ENCODE measurements around a stretch of chr7.

- PRO-cap = no peak
Measured at GRCh38 chr7:77225465-77226188, 26.0 kb upstream of the FGL2 start.

DNA sequence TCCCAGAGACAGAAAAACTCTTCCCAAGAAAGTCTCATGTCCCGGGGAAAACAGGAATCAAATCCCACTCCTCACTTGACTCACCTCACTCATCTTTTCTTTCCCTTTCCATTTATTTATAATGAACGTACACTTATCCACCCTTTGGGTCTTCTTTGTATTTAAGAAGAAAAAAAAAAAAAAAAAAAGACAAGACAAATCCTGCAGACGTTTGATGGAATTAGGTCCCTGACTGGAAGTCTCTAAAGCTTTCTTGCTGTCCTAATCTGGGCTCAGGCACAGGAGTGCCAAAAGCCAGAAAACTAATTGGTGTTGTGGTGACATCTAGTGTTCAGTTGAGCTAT lies 84.5 kb downstream of the GSAP start:
- PRO-cap = no peak

DNA sequence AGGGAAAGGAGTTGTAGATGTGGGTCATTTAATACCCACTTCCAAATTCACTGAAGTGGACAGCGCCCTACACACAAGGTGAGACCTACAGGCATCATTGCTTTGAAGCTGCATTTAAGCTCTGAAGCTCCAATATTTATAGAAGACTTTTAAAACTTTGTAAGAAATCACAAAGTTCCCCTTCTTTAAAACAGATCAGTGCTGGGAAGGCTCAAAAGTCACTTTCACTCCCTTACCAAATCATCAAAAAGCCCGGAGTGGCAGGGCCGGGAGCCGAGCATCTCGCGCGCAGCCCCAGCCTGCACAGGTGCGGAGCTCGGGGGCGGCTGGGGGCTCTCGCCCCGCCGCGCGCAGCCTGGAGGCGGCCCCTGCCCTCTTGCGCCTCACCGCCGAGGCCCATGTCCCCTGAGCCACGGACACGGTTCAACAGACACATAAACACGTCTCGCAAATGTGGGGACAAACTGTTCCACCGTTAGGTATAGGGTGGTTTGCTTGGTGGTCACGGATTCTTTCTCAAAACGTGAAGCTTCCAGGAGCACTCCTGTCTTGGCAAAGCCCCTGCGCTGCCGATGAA lies 790 bp downstream of the GSAP start:
- PRO-cap = no peak

GRCh38 chr7:77420924-77421549 lies 4.9 kb upstream of the GSAP start:
- PRO-cap = no peak

DNA sequence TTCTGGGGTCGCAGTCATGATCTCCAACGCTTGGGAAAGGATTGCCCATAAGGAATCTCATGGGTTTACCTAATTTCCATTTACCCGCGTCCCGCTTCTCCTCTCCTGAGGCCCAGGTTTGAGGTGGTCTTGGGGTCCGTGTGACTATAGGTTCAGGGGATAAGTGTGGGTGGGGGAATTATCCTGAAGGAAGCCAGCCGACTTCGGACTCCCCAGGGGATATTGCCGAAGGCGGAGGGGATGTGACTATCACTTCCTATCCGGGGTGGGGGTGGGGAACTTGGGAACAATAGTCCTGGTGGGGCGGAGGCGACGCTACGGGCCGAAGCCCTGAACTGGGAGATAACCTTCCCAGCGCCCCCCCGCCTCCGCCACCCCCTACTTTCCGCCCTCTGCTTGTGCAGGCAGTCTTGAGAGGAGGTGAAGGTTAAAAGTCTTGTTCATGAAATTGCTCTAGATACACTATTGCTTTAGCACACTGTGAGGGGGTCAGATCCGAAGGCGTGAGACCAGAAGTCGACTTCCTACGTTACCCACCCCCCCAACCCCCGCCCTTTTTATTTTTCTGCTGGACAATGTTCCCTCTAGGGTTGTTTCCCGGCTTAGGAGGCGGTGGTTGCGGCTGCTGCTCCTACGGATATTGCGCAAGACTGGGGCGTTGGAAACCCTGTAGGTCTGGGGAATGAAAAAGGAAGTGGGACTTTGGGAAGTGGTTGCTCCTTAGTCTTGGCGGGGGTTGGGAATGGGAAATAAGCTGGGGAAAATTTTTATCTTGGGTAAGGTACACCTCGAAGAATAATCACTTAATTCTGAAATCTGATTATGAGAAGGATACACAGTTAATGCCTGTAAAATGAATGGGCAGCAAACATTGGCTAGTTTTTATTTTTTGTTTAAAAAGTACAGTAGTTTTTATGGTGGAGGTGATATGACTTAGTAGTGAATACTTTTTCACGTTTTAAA lies 1.4 kb downstream of the PTPN12 start:
- PRO-cap = bidirectional peak, plus-strand start at position 289 of the sequence, minus-strand start at position 221 of the sequence

GRCh38 chr7:77695584-77696389 lies 472 bp upstream of the RSBN1L start:
- PRO-cap = bidirectional peak, plus-strand start at chr7:77696467, minus-strand start at chr7:77696255

GRCh38 chr7:77727959-77728315 lies 31.7 kb downstream of the RSBN1L start:
- PRO-cap = no peak

GRCh38 chr7:77766299-77766889 lies 31.8 kb downstream of the TMEM60 start:
- PRO-cap = no peak

- PRO-cap = no peak
Measured at GRCh38 chr7:77796412-77796888, 1.8 kb downstream of the TMEM60 start.

GRCh38 chr7:77797920-77798282 lies 333 bp downstream of the TMEM60 start:
- PRO-cap = no peak

DNA sequence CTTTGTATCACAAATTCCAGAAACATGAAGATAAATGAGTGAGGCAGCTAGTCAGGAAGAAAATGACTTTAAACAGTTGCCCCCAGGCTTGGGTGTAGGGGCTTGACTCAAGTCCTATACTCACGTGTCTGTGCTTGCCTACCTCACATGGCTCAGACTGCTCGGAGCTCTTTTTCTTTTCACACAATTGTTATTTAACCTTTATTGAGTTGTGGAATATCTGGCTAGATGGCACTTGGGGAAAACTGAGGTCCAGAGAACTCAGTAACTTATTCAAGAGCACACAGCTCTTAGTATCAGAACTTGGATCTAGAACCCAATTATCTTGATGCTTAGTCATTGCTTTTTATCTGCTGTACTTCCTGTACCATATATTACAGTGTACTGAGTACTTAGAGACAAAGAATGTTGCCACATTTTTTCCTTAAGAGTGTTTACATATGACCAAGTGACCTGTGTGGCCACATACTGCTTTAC lies 36.2 kb upstream of the TMEM60 start:
- PRO-cap = no peak

DNA sequence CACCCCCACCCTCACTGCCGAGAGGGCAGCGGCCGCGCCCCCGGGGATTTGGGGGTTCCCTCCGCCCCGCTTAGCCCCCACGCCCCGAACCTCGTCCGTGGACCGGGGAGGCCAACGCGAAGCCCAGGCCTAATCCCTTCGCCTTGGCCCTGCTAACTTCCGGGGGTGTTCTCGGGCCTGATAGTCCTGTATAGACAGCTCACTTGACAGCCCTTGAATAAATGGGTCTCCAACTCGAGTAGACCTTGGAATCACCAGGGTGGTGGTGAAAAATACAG lies 221.8 kb upstream of the TMEM60 start:
- PRO-cap = no peak

GRCh38 chr7:78489577-78490220 lies 691.5 kb upstream of the TMEM60 start:
- PRO-cap = no peak

DNA sequence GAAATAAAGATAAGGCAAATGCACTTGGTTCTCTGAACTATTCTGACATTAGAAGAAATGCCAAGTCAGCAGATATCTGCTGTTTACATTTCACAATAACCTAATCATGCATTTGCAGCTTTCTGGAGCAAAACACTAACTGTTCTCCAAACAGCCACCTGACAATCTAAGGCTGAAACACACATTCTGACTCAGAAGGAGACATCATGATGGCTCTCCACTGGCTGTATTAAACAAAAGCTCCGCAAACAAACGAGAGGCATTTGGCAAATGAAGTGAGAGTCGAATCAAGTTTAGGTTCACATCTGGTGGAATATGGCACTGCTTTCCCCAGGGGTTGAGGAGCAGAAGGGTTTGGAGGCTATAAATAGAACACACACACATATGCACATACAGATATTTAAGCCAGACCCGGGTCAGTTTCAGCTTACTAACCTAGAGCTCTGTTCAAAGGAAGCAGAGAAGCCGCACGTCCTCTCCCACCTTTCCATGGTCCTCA lies 683.0 kb downstream of the MAGI2 start:
- PRO-cap = no peak

DNA sequence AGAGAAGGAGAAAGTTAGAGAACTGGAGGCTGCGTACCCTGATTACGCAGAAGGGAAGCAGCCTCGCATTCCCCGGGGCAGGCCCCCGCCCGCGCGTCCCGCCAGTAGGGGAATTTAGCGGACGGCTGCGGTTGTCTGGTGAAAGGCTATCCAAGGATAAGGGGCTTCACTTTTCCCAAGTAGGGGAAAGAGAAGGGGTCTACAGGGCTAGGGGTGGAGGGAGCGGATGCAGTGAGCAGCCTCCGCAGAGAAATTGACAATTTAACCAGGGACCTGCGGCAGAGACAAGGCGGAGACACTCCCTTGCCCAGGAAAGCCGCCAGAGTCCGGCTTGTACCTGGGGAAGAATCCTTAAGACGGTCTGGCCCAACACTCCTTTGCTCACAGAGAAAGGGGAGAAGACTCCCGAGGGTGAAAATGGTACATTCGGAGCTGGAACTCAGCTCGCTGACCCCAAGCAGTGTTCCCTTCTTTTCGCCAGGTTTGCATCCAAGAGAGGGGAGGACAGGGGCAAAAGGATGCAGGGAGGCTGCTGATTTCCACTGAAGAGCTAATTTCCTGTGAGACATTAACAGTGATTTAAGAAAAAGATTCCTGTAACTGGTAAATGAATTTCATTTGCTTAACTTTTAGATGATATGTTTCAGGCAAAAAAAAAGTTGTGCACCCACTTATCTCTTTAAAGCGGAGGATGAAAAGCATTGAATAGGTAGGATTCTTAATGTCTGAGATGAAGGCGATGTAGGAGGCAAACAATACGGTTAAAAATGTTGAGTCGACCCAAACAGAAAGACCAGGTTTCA lies 1.1 kb upstream of the MAGI2 start:
- PRO-cap = bidirectional peak, plus-strand start at position 107 of the sequence, minus-strand start outside the sequence

DNA sequence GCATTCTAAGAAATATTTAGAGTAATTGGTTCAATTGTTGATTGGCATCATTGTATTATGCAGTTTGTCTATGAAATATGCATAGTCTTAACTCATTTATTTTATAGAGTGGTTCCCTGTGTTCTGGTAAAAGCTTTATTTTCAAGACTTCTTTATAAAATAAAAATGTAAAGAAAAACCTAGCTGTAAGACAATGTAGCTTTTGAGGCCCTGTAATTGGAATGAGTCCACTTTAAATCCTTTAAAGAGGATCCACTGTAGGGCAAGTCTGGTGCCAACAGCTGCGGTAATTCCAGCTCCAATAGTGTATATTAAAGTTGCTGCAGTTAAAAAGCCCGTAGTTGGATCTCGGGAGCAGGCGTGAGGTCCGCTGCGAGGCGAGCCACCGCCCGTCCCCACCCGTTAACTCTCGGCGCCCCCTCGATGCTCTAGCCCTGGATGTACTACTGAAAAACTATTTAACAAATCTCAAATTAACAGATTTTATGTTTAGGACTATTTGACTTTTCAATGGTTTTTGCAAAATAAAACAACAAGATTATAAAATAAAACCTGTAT lies 414.6 kb upstream of the SEMA3C start:
- PRO-cap = no peak

- PRO-cap = no peak
Measured at GRCh38 chr7:81810783-81811079, 40.9 kb upstream of the HGF start.

DNA sequence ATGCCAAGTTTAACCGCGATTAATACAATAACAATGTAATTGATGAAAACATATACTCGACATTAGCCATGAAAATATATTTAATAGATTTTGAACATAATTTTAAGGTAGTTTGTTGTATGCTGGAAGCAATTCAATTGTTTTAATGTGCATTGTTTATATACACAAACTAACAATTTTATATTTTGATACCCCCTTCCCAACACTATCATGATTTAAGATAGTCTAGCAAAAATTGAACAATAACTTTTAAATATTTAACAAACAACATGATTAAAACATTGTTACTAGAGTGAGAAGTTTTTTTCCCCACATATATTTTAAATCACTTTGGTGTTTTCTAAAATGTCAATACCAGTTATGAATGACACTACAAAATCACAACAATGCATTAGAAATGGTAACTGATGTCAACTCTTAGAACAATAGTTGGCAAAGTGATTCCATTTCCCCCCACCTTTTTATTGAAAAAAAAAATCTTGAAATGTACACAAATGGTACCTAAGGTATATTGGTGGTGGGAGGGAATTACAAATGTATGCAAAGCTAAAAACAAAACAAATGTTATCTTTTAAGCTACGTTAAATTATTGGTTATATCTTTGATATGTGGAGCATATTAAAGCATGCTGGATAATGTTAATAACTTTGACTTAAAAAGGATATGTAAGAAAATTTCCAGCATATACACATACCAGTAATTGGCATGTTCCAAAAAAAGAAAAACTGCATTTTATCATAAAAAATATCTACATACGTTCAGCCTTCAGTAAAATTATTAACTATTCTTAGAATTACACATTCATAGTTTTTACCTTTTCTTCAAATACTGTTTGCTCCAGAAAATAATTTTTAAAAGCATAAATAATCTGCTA lies 178.4 kb upstream of the HGF start:
- PRO-cap = no peak

- PRO-cap = no peak
Measured at GRCh38 chr7:82263951-82264204, 179.7 kb downstream of the CACNA2D1 start.

- PRO-cap = no peak
Measured at GRCh38 chr7:82416316-82416713, 27.3 kb downstream of the CACNA2D1 start.

Measured in aorta (tissue), 1 donor.